B cell (primary cell): ENCODE measurements around the gene SPATA31D3.

DNA sequence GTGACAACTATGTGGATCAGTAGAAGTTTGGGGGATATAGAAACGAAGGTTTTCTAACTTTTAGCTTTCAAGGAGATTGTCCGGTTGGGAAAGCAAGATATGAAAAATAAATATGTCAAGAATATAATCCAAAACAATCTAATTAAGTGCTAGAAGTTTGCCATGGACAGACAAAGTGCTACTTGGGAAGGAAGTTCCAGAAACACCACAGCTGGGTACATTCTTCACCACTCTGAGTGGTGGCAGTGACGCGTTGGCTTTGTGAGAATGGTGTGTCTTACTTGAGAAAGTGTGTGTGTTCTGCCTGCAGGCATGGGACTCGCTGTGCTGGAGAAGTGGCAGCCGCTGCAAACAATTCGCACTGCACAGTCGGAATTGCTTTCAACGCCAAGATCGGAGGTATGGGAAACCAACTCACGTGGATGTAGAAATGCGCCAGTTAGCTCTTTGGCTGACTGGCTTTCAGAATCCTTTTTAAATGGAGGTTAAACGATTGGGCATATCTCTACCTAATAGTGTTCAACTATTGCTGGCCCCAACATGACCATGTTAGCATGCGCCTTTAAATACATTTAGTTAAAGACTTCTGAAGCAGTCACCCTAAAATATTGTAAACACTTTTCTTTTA lies 177.3 kb downstream of the PCSK5 start:
- PRO-cap = no peak
- CAGE, long polyA plus RNA = no peak

DNA sequence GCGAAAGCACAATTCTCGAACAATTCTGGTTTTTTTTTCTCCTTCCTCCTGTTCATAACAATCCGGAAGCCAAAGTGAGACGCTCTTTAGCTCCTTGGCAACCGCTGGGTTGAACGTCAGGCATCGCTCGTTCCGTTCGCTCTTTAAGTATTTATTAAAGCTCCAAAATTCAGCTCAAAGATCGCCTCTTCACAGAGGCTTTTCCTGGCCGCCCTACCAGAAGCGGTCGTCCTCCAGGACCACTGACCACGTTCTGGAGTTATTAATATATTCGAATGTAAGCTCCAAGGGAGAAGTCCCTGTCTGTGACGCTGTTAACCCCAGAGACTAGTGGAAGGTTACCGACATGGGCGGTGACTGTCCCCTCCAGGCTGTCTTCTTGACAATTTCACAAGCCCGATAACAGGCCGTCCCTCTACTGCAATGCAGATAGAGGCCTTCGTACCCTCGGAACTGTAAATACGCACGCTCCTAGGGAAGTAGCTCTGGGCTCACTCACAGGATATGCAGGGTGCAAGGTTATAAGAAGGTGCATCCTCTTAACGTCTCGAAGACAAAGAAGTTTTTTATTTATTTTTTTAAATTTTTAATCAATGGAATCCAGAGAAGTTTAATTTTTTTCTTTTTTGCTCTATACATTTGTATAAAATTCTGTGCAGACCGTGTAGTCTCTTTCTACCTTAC lies 624 bp upstream of the RFK start:
- PRO-cap = bidirectional peak, plus-strand start at position 85 of the sequence, minus-strand start outside the sequence; bidirectional peak, plus-strand start at position 500 of the sequence, minus-strand start at position 255 of the sequence
- CAGE, long polyA plus RNA = no peak

DNA sequence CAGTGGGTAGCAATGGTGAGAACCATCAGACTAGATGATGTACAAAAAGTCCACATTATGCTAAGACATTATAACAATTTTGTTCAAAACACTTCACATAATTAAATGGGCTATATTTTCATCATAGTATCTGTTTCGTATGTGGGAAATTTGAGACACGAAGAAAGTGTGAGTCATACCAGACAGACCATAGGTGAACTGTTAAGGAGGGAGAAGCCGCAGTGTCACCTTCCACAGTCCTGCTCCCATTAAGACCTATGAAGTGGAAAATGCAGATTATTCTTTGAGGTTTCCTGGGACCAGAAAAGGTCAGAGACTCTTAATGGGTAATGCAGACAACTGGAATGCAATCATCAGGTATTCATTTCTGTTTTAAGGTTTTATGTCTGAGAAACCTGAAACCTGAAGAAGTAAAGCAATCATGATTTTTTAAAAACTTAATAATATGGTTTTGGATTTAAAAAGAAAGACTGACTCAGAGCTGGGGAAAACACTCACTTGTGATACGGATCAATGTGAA lies 17.4 kb upstream of the GCNT1 start:
- PRO-cap = no peak
- CAGE, long polyA plus RNA = no peak

DNA sequence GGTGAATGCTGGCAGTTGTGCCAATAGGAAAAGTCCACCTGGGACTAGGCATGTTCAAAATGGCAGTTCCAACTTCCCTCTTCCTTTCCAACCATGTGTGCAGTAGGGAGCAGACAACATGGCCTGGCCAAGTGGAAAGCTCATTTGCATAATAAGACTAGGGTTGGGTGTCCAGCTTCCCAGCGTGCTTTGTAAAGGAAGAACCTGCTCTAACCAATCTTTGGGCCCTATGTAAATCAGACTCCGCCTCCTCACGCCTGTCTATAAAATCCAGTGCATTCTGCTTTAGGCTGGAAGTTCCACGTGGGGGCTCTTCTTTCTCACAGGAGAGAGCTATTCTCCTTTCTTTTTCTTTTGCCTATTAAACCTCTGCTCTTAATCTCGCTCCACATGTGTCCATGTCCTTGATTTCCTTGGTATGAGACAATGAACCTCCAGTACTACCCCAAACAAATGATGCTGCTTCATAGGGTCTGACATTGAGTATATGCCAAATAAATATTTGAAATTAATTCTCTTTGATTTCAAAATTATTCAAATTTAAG lies 83.4 kb downstream of the GCNT1 start:
- PRO-cap = no peak
- CAGE, long polyA plus RNA = no peak

DNA sequence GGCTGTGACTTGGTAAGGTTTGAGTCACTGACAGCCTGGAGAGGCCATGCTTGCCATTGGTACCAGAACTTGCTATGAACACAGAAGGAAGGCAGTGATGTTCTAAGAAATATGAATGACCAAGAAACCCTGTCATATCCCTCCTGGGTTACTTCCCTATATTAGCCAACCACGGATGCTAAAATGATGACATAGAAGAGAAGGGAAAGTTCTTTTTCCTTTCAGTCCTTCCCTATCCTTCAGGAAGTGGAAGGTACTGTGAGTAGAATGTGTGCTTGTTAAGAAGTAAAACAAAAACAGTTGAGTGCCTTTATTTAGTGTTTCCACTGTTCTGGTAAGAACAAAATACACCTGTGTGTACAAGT lies 136.7 kb downstream of the GCNT1 start:
- PRO-cap = no peak
- CAGE, long polyA plus RNA = no peak

DNA sequence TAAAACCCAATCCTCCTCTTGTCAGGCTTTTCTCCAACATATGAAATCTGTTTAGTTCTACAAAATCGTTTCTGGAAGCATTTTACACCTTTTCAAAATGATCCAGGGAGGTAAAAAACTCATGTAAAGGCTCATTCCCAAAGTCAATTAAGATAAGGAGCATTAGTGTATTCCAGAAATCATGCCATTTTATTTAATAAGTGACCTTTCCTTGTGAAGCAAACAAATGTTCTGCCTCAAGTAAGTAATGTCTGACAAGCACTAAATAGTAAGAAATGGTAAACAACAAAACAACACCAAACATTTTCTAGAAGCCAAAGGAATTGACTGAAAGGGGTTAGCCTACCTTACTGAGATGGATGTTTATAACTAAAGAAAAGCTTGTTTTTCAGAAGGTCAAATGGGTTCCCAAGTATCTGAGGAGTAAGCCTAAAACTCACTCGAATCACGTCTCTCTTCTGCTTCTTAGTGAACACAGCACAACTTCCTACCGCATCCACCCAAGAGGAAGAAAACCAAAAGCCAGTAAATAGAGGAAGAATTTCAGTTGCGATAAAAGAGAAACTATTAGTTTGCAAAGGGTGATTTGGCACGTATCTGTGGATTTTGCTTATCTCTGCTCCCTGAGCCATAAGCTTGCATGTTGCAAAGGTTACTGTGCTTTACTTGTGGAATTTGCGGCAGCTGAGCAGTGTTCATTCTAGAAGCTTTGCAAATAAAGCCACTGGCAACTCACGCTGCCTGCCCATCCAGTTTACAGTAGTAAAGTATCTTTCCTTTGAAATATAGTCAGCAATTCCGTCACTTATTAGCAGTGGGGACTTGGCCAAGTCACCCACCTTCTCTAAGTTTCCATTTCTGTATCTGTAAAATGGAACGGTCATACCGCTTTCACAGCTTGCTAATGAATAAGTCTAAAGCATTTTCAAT lies 156.0 kb downstream of the GCNT1 start:
- PRO-cap = no peak
- CAGE, long polyA plus RNA = no peak

DNA sequence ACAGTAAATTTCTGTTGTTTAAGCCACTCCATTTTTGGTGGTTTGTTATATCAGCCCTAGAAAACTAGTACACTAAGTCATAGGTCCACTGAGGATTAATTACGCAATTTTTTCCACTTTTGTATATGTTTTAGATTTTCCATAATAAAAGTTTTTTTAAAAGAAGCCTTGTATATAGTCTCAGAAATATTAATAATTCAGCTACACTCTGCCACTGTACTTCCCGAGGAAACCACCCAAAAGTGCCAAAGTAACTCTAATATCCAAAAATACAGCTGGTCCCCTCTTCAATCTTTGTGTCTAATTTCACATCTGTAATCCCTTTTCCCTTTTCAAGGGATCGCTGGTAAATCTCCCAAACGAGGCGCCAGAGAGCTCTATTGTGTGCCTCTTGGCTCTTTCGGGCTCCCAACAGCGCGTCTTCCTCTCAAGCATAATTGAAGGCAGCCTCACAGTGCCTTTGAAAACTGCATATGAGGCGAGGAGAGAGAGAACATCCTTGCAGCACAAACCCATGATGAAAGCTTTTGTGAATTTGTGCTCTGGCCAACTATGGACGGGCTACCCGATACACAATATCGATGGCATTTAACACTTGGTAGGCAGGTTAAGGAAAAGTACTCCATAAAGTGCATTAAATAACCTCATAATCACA lies 32.6 kb downstream of the PRUNE2 start:
- PRO-cap = no peak
- CAGE, long polyA plus RNA = no peak

- PRO-cap = bidirectional peak, plus-strand start at chr9:77178325, minus-strand start at chr9:77178146
- CAGE, long polyA plus RNA = no peak
These were observed 590 bp downstream of the VPS13A start for GRCh38 chr9:77177828-77178419.

DNA sequence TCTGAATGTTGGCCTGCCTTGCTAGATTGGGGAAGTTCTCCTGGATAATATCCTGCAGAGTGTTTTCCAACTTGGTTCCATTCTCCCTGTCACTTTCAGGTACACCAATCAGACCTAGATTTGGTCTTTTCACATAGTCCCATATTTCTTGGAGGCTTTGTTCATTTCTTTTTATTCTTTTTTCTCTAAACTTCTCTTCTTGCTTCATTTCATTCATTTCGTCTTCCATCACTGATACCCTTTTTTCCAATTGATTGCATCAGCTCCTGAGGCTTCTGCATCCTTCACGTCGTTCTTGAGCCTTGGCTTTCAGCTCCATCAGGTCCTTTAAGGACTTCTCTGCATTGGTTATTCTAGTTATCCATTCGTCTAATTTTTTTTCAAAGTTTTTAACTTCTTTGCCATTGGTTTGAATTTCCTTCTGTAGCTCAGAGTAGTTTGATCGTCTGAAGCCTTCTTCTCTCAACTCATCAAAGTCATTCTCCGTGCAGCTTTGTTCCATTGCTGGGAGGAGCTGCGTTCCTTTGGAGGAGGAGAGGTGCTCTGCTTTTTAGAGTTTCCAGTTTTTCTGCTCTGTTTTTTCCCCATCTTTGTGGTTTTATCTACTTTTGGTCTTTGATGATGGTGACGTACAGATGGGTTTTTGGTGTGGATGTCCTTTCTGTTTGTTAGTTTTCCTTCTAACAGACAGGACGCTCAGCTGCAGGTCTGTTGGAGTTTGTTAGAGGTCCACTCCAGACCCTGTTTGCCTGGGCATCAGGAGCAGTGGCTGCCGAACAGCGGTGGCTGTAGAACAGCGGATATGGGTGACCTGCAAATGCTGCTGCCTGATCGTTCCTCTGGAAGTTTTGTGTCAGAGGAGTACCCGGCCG lies 165.3 kb downstream of the GNA14 start:
- PRO-cap = no peak
- CAGE, long polyA plus RNA = no peak

DNA sequence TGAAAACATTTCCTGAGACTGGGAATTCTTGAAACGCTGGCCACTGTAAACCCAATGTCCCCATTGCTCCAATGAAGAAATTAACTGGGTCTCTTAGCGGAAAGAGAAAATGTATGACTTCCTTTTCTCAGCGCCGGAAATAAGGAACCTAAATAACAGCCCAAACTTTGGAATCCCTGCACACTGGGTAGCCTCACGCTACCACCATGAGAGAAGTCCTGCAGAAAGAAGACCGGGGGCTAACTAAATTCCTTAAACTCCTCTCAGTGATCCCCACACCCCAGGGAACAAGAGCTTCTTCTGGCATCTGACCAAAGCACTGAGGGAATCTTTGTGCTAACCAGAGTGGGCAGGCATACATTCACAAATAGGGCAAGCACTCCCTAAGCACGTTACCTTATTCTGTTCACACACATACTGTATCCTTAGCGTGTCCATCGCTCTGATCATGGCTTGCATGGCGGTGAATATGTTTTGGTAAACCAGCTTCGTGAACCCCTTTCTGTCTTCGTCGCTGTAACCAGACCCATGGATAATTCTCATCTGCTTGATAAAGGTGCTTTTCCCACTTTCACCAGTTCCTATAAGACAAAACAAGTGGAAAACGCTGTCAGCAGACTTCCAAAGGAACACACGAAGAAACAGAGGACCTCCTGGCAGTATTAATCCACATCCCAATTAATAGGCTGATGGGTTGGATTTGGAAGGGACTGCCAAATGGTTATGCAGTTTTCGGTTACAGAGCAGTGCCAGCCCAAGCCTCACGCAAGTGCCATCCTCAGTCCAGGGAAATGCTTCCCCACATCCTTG lies 119.2 kb downstream of the GNA14 start:
- PRO-cap = no peak
- CAGE, long polyA plus RNA = no peak

DNA sequence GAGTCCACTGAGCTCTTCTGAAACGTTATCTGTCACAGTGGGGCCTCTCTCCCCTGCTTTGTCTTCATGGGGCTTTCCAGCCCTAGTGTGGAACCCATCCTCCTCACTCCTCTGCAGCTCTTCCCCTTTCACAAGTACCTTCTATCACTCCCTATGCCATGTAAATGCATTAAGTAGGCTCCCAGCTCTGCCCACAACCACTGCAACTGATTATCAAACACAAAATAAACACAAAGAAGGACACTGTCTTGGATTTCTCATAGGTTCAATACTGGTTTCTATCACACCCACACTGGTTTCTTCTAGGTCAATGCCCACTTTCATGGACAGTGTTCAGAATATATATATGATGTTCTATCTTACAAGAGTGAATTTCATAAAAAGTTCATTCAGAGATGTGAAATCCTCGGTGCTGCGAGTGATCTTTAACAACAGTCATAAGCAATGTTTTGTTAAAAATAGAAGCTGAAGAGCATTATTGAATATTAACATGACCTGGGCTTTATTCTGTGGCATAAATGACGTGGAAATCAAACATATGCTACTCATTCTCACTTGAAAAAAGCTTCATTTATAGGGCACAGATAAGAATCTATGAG lies 139.3 kb downstream of the GNAQ start:
- PRO-cap = no peak
- CAGE, long polyA plus RNA = no peak

- PRO-cap = bidirectional peak, plus-strand start at chr9:79624400, minus-strand start at chr9:79624344
- CAGE, long polyA plus RNA = no peak
These were observed 52.1 kb downstream of the TLE4 start for GRCh38 chr9:79623649-79624534.

DNA sequence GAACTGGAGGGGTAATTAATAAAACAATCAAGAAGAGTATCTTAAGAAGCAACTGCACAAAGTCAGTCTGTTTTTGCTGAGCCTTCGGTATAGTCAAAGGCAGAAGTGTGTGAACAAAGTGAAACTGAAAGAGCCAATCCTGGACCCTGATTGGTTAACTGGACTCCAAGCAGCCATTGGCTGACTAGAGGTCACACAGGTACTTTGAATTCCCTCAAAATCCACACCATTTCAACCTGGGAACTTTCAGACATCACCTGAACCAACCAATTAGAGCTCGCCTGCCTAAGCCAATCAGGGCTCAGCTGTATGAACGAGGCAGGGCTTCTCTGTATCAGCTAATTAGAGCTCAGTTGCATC lies 286.7 kb downstream of the TLE4 start:
- PRO-cap = no peak
- CAGE, long polyA plus RNA = no peak

DNA sequence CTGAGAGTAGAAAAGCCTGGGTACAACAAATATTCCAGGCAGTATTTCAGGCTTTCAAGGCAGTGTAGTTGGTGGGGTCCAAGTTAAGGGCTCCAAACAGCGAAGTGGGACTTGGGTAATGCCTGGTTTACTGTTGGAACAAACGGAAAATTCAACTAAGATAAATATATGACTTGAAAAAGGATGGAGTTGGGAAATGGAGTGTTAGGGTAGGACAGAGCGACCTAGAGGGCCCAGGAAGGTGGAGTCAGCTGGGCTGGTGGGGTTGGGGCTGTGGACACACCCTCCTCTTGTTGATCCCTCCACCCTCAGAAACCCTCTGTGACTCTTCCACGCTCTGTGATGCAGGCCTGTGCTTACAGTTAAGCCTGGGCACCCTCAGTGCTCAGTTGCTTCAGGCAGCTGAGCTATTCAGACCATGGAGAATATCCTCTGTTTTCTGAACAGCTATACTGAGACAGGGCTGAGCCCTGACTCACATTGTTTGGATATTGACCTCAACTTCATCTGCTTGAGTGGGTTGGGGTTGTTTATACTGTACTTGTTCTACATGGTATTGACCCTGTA lies at the start of gene SPATA31D3:
SPATA31D3 (plus strand) TSS at position 333 of the 567 bp plus-strand sequence.
- PRO-cap = no peak
- CAGE, long polyA plus RNA = no peak

DNA sequence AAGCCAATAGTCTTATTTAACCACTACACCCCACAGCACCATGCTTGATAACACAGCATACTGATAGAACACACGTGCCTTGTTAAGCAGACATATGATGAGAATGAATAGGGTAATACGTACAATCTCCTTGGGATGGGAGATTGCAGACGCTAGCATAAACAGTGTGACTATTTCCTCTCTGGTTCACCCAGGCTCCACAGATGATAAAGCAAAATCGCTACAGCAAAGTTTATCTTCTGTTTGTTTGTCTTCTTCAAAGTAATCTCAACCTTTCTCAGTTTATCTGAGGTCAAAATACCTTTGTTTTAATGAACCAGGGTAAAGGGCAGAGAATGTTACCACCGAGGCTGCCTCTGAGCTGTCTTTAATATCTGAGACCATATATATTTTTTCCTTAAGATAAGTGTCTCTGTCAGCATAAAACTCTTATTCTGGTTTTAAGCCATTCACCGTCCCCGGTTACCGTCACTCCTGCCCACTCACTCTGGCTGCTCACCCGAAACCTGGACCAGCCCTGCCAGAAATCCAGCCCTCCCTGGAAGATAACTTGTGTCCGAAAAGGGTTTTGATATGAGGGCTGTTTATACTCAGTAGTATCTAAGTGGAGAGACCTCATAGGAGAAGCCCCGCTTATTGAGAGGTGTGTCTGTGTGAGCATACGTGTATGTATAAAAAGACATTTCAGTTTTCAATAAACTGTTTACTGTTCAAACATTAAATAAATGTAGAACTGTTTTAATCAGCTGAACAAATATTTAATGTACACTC lies 465.5 kb downstream of the RASEF start:
- PRO-cap = no peak
- CAGE, long polyA plus RNA = no peak

GRCh38 chr9:83060393-83060976 lies 2.5 kb downstream of the RASEF start:
- PRO-cap = no peak
- CAGE, long polyA plus RNA = no peak

DNA sequence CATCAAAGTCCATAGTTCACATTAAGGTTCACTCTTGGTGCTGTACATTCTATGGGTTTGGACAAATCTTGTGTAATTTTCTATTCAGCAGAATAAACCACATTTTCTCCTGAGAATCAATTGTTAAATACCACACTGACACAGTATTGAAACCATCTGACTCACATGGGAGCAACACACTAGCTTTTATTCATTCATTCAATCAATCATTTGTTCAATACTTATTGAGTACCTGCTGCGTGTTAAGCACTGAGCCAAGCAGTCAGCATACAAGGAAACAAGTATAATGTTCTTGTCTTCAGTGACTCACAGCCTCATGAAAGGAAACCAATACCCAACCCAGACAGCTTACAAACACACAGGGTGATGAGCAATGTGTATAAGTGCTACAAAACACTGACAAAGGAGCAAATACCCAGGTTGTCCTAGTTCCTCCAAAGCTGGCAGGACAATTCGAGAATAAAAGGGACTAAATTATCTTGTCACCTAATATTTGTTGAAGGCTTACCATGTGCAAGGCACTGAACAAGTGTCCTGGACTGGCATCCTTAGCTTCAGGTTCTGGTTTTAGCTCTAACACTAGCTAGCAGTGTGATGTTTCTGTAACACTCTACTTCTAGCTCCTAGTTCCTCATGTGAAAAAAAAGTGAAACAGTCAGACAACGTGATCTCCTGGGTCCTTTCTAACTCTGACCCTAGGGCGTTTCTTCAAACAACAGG lies 67.6 kb upstream of the RASEF start:
- PRO-cap = no peak
- CAGE, long polyA plus RNA = no peak

DNA sequence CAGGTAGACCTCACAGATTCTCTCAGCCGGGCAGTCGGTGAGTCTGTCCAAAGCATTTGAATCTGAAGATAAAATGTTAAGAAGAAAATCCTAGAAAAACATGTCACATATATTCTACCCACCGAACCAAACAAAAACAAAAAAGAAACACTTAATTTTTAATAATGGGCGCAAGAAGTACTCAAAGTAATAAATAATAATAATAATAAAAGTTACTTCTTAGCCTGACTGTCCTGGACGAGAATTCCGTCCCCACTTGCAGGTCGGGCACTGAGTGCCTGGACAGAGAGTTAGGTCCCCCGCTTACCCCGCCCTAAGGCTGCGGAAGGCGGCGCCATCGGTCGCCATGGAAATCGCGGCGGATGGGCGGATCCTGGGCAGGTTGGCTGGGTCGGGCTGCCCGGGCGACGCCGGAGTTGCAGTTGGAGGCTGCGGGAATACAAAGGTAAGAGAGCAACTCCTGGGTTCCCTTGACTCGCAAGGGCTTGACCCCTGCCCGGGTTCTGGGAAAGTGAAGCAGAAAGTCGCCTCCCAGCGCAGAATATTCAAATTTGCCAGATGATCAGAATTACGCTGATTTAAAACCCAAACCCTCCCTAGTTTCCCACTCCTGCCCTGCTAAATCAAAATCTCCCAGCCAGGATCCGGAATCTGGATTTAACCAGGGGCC lies 156.1 kb upstream of the RASEF start:
- PRO-cap = no peak
- CAGE, long polyA plus RNA = no peak

GRCh38 chr9:83327172-83327577 lies 211.0 kb downstream of the FRMD3 start:
- PRO-cap = no peak
- CAGE, long polyA plus RNA = no peak

DNA sequence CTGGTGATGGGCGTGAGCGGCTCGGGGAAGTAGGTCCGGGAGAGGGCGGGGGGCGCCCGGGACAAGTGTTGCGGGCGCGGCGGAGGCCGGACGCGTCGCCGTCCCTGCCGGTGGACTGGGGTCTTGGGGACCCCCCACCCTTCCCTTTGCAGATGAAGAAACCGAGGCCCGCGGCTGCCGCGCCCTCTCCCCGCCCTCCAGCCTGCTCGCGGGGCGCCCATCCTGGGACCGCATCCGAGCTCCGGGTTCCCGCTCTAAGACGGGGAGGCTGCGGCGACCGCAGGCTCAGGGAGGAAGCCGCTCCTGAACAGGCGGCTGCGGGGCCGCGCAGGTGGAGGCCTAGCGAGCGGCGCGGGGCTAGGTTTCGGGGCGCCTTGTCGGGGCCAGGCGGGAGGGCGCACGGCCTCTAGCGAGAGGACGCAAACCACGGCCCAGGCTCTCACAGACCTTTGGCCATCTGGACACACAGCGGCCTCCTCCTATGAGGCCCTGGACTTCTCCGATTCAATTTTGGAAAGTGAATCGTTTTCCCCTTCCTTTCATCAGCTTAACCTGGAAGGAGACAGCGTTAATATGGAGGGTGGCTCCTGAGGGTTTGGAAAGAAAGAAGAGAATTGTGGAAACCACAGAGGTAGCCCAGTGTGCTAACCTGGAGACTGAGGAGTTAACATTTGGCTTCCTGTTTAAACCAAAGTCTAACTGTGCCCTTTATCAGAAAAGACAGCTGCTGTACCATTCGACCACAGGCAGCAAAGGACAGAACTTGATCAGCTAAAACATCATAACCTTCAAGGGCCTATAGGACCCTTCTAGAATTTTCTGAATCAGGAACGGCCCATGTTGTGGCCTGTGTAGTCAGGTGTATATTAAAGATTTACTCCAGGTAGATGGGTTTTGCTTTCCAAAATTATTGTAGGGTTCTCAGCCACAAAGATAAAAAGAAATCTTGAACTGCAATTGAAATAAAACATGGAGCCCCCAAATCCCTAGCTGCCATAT lies 549 bp downstream of the IDNK start:
- PRO-cap = bidirectional peak, plus-strand start at position 149 of the sequence, minus-strand start at position 125 of the sequence; bidirectional peak, plus-strand start at position 735 of the sequence, minus-strand start at position 658 of the sequence
- CAGE, long polyA plus RNA = no peak